Pericardium fibroblast (primary cell): Measurements from ENCODE around the genes GPBP1 and PLK2.

GRCh38 chr5:55578817-55579229, 44.1 kb upstream of the PLPP1 start:
- RAMPAGE, long total RNA, result no peak

DNA sequence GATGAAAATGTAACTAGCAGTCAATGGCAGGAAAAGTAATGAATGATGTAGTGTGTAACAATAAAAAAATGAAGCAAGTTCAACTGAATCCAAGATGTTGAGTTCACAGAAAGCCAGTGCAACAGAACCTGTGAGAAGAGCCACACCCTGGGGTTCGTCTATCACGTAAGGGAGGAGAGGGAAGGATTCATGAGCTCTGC, 60.1 kb upstream of the PLPP1 start:
- RAMPAGE, long total RNA, result no peak

GRCh38 chr5:55937399-55938055, 57.2 kb downstream of the IL6ST start:
- RAMPAGE, long total RNA, result no peak

DNA sequence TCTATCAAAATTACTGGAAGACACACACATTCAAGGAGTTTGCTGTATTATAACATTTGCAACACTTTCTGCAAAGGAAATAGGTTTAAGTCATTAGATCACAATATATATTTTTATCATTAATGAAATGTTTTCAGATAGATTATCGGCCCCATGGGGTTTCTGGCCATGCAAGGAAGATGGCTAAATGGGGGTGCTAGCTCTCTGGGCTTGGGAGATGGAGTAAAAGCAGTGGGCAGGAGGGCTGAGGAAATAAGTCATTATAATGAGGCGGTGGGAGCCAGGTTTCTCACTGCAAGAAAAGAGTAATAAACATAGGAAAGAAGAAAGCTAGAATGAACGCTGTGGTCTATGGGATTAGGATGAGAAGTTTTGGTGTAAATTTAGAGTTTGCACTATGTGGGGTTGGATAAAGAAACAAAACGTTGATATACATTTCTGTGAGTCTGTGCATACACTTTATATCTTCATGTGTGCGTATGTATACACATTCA, 39.1 kb upstream of the ANKRD55 start:
- RAMPAGE, long total RNA, result no peak

DNA sequence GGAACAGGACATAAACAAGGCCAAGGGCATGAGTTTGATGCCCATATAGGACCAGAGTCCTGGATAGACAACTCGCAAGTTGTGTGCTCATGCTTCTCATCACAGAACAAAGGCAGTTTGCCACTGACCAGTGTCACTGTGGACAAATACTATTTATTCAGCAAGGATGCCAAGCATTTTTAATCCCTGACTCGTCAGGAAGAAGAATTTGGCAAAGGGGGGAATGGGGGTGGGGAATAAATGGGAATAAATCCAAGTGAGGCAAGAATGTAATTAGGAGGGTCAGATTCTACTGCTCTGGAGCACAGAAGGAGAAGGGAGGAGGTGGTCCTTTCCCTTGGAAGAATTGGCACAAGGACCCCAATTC, 46.8 kb upstream of the ANKRD55 start:
- RAMPAGE, long total RNA, result no peak

- RAMPAGE, long total RNA, result no peak
Observed at GRCh38 chr5:56481988-56482744, 249.0 kb upstream of the ANKRD55 start.

GRCh38 chr5:56922919-56923687, 13.7 kb downstream of the SETD9 start:
- RAMPAGE, long total RNA, result no peak

DNA sequence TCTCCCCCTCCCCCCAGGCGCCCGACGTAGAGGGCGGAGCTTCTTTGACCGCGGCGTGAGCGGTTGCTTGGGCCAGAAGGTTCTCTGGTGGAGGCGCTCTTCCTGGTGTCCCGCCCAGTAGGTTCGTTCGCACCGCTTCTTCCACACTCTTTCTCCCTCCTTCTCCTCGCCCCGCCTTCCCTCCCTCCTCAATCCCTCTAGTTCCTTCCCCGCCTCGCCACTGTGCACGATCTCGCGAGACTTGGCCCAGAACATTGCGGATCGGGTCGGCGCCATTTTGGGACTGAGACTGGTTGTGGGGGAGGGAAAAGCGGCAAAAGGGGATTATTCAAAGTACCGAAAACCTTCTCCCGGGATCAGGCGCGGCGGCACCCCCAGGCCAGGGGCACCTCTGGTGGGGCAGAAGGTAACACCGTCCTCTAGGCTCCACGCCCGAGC, at the start of gene GPBP1:
TSS of gene GPBP1 (plus strand) at position 254 of the 438 bp plus-strand sequence.
- RAMPAGE, long total RNA, result start-site peak on the plus strand centred at position 282 of the sequence, 69 bp wide, 1,162 and 725 reads in 2 replicates

- RAMPAGE, long total RNA, result no peak
Observed at GRCh38 chr5:57174777-57175150, 905 bp downstream of the GPBP1 start.

DNA sequence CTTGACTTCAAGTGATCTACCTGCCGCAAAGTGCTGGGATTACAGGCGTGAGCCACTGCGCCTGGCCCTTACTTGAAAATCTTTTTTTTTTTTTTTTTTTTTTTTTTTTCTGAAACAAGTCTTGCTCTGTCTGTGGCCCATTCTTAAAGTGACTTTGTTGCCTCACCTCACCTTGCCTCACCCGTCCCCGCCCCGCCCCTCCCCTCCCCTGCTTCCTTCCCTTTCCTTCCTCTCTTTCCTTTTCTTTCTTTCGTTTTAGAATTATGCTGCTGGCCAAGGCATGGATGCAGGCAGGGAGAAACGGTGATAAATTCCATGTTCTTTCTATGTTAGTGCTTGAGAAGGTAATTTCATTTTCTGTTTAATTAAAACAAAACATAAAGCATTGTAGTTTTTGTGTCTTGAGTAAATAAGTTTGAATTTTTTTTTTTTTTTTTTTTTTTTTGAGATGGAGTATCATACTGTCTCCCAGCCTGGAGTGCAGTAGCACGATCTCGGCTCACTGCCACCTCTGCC, 26.1 kb downstream of the GPBP1 start:
- RAMPAGE, long total RNA, result no peak

- RAMPAGE, long total RNA, result no peak
Observed at GRCh38 chr5:57452737-57453512, 29.7 kb downstream of the ACTBL2 start.

DNA sequence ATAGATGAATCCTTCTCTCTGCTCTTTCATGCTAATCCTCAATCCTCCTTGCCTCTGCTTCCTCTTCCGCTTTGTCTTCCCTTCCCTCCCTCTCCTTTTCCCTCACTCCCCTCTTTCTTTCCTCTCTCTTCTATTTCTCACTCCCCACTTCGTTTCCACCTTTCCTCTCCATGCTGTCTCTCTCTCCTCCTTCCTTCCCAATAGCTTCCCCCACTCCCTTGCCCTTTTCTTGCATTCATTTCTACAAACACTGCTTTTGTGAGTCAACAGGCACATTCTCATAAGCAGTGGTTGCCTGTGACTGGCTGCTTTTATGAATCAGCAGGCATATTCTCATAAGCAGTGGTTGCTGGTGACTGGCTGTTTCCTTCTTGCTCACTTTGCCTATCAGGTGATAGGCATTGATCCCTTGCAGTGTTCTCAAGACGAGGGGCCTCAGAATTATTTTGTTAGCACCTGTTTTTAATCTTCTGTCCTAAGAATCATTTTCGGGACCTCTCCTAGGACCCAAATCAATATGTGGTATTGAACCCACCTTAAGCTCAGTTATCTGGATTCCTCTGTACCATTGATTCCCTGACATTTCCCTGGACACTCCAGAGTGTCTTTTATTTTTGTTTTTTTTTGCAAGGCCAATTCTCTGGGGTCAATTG, 116.2 kb upstream of the ACTBL2 start:
- RAMPAGE, long total RNA, result no peak

- RAMPAGE, long total RNA, result no peak
Observed at GRCh38 chr5:57700441-57700822, 217.8 kb upstream of the ACTBL2 start.

DNA sequence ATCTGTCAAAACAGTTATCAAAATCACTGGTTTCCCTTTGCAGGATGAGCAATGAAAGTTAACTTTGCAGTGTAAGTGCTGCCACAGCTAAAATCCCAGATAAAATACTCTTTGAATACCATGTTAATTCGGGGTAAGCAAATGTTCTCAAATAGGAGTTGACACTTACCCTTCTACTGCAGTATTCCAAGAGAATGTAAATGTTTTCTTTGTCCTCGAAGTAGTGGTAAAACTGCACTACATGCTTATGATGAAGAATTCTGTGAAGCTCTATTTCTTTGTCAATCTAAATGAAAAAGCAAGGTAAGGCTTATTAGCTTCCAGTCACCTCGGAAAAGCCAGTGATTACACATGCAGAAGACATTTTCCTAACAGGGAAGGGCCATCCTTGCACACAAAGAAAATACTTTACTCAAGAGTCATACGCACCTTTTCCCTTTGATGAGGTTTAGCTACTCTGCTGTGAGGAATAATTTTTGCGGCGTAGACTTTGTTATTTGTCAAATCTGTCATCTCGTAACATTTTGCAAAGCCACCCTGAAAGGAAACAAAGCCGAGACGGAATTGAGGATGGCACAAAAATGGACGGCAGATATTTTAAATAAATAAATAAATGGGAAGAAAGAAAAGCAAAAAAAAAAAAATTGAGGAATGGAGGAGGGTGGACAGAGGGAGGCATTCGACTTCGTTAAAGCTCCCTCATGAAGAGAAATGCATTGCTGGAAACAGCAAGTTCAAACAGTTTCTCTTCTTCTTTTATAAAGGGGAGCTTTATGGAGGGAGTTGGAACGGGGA, 1.1 kb downstream of the PLK2 start:
- RAMPAGE, long total RNA, result no peak

DNA sequence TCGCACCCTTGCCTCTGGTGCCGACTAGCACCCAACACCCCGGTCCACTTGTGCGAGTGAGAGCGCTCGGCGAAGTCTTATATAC, at the start of gene PLK2:
TSS of gene PLK2 (minus strand) at position 54 of the 85 bp plus-strand sequence.
- RAMPAGE, long total RNA, result start-site peak on the minus strand centred at position 52 of the sequence, 6 bp wide, 8,757 and 9,066 reads in 2 replicates

- RAMPAGE, long total RNA, result no peak
Observed at GRCh38 chr5:59087801-59088379, 505.0 kb downstream of the RAB3C start.

- RAMPAGE, long total RNA, result no peak
Observed at GRCh38 chr5:59092874-59093526, 510.1 kb downstream of the RAB3C start.

DNA sequence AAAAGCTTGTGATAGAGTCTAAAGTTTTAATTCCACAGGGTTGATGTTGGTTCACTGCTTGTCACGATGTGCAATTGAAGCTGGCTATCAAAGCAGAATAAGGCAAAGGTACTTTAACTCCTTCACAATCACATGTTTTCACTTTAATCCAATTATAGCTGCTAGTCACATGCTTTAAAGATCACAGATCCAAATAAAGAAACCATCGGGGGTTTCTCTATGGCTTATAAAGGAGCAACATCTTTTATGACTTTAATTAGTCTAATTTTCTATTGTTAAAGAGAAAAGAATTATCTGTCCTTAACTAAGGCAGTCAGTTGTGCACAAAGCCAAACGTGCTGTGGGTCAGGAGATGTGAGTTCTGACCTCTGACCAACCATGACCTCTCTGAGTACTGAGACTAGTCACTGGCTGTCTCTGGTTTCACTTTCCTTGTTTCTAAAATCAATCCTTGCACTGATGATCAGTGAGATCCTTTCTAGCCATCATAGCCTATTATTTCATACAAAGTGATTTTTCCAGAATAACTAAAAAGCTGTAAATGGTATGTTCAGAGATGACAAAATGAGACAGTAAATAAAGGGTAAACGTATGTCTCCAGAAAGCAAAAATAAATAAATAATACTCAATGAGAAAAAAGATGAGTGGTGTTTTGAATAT, 561.1 kb downstream of the RAB3C start:
- RAMPAGE, long total RNA, result no peak

- RAMPAGE, long total RNA, result no peak
Observed at GRCh38 chr5:59543427-59543841, 350.1 kb downstream of the PDE4D start.

- RAMPAGE, long total RNA, result no peak
Observed at GRCh38 chr5:59587199-59587957, 306.1 kb downstream of the PDE4D start.